Metastatic Breast Carcinoma in the Ovary (tissue), 3 donors: ENCODE data around the gene TOP3B.

- PRO-cap, 3 experiments, result no peak in any of the 3 experiments
Observed at GRCh38 chr22:20889044-20889579, 28.1 kb upstream of the CRKL start.

DNA sequence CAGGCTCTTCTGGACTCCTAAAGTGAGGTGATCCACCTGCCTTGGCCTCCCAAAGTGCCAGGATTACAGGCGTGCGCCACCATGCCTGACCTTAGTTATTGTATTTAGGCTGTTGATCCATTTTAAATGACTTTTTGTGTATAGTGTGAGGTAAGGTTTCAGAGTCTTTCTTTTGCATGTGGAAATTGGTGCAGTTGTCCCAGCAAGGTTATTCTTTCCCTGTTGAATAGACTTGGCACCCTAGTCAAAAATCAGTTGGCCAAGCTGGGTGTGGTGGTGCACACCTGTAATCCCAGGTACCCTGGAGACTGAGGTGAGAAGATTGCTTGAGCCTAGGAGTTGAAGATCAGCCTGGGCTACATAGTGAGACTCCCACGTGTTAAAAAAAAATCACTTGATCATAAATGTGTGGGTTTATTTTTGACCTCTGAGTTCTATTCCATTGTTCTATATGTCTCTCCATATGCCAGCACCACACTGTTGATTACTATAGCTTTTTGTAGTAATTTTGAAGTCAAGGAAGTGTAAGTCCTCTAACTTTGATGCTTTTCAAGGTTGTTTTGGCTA is 23.5 kb upstream of the AIFM3 start:
- PRO-cap, 3 experiments, result no peak in any of the 3 experiments

- PRO-cap, 3 experiments, result no peak in any of the 3 experiments
Observed at GRCh38 chr22:20951080-20951637, 15.9 kb upstream of the AIFM3 start.

DNA sequence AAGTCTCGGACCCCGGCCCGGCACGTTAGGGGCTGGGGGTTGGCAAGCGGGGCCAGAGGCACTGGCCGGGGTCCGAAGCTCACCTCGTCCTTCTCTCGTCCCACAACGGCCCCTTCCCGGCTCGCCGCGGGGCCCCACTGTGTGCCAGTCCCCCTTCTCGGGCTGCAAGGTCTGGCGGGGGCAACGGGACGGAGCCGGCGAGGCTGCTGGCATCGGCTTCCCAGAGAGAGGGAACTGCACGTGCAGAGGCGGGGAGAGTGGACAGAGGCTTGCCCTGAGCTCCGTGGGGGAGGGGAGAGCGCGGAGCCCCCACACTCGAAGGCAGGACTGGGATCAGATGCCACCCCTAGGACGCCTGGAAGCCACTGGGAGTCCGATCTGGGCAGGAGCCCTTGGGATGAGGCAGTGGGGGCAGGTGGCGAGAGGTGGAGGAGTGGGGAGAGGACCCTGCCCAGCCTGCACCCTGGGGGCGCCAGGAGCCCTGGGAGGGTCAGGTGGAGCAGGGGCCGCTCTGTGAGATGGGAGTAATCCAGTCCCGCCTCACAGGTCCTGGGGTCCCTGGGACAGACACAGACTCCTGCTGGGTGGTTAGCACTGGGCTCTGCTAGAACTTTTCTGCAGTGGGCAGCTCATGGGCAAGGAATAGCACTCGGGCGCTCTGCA is 1.6 kb upstream of the AIFM3 start:
- PRO-cap, 3 experiments, result no peak in any of the 3 experiments

DNA sequence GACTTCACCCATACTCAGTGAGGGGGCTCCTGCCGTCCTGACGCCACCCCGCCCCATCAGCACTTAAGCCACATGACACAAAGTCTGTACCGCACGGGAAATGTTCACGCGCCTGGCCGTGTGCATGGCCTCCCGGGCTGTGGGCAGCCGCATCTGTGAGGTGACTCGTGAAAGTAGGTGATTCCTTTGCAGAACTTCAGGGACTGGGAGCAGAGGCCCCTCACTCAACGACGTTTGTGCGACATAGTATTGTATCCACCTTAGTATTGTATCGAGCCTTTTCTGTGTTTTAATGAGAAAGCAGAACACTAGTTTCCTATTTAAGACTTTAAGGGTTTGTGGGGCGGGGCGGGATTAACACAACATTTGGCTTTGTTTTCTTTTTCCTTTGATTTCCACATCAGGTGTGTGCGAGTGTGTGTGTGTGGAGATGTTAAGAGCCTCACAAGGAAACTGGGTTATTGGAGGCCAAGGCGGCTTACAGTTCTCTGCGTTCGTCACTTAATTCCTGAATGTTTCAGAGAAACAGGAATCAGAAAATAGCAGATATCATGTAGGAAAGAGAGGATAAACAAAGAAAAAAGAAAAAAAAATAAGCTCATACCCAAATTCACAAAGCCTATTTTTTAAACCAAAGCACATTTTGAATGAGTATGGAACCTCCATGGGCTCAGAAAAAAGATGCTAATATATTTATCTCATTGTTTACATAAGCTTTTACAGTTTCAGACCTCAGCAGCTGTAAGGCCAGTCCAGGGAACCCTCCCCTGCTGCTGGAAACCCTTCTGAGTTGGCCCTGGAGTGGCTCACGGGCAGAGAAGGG is 18.1 kb upstream of the TMEM191C start:
- PRO-cap, 3 experiments, result no peak in any of the 3 experiments

GRCh38 chr22:21450812-21451623 is 16.2 kb upstream of the TMEM191C start:
- PRO-cap, 3 experiments, result no peak in any of the 3 experiments

- PRO-cap, 3 experiments, result no peak in any of the 3 experiments
Observed at GRCh38 chr22:21455789-21456162, 11.4 kb upstream of the TMEM191C start.

GRCh38 chr22:21651622-21652459 is 9.7 kb downstream of the SDF2L1 start:
- PRO-cap, 3 experiments, result peak in 1 of 3 experiments; most common plus-strand start chr22:21652192 (in 1)

- PRO-cap, 3 experiments, result no peak in any of the 3 experiments
Observed at GRCh38 chr22:21652460-21652963, 10.4 kb downstream of the SDF2L1 start.

DNA sequence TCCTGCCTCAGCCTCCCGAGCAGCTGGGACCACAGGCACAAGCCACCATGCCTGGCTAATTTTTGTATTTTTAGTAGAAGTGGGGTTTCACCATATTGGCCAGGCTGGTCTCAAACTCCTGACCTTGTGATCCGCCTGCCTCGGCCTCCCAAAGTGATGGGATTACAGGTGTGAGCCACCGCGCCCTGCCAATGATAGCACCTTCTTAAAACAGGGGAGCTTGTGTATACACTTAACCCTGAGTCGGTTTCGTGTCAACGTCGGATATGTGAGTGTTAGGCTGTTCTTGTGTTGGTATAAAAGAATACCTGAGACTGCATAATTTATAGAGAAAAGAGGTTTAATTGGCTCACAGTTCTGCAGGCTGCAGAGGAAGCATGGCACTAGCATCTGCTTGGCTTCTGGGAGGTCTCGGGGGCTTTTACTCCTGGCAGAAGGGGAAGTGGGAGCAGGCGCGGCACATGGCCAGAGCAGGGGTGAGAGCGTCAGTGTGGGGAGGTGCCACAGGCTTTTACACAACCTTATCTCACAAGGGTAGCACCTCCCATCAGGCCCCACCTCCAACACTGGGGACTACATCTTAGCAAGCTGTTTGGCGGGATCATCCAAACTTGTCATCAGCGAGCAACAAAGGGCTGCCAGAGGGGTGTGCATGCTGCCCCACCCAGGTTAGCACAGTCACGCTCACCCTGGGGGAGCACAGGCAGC is 18.7 kb upstream of the YPEL1 start:
- PRO-cap, 3 experiments, result no peak in any of the 3 experiments

DNA sequence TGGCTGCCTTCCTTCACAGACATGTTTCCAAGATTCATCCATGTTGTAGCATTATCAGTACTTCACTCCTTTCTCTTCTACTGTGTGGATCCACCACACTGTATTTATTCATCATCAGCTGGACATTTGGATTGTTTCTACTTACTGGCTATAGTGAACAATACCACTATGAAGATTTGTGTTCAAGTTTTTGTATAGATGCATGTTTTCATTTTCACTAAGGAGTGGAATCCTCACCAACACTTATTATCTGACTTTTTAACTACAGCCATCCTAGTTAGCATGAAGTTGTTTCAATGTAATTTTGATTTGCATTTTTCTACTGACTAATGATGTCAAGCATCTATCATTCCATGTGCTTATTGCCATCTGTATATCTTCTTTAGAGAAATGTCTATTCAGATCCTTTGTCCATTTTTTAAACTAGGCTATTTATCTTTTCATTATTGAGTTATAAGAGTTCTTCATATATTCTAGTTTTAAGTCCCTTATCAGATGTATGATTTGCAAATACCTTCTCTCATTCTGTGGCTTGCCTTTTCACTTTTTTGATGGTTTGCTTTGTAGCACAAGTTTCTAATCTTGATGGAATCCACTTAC is 64.3 kb downstream of the MAPK1 start:
- PRO-cap, 3 experiments, result no peak in any of the 3 experiments

DNA sequence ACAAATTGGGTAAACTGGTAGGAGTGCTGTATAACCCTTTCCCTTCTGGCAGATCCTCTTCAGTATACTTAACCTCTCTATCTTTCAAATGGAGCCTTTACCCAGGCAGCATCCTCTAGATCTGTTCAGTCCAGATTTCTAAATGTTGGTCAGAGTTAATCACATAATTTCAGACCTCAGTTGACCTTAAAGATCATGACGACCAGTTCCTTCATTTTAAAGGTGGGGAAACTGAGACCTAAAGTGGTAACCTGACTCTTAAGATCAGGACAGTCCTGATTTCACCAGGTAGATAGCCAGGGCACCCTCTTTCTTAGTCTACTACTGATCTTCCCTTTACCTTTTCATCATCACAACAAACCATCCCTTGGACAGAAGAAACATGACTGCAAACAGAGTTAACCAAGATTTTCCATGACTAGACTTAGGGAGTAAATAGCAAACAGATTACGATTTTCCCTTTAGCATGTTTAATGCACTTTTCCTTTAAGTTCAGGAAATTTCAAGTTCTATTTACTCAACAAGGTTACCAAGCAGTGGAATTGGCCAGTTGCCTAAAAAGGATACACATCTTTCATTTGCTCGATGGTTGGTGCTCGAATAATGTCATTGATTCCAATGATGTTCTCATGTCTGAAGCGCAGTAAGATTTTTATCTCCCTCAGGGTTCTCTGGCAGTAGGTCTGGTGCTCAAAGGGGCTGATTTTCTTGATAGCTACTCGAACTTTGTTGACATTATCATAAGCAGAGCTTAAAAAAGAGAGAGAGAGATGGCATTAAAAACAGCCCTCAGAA is 60.2 kb downstream of the MAPK1 start:
- PRO-cap, 3 experiments, result no peak in any of the 3 experiments

DNA sequence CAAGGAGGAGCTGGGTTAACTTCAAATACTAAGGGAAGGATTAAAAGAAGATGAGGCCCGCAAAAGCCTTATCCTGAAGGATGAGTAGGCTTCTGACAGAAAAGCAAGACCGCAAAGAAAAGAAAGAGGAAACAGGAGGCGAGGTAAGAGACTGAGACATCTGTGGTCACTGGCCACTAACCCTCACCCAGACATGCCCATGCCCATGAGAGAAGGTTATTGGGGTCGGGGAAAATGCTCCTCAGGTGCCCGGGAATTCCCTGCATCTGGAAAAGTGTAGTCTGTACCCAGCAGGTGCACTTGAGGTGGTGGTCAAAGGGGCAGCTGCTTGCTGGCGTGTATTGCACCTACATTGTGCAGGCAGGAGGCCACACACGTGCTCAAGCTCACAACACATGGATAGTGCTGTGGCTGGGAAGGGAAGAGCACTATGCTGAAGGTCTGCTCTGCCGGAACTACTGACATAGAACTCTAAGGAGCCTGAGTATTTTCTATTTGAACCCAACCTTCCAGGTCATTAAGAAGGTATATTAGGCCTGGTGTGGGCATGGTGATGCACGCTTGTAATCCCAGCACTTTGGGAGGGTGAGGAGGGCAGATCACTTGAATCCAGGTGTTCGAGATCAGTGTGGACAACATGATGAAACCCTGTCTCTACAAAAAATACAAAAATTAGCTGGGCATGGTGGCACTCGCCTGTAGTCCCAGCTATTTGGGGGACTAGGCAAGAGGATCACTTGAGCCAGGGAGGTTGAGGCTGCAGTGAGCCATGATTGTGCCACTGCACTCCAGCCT is 50.2 kb downstream of the MAPK1 start:
- PRO-cap, 3 experiments, result no peak in any of the 3 experiments

GRCh38 chr22:21848123-21848964 is 19.1 kb downstream of the MAPK1 start:
- PRO-cap, 3 experiments, result no peak in any of the 3 experiments

GRCh38 chr22:21866153-21867049 is 1.0 kb downstream of the MAPK1 start:
- PRO-cap, 3 experiments, result peak in 1 of 3 experiments; most common plus-strand start chr22:21866846 (in 1)

DNA sequence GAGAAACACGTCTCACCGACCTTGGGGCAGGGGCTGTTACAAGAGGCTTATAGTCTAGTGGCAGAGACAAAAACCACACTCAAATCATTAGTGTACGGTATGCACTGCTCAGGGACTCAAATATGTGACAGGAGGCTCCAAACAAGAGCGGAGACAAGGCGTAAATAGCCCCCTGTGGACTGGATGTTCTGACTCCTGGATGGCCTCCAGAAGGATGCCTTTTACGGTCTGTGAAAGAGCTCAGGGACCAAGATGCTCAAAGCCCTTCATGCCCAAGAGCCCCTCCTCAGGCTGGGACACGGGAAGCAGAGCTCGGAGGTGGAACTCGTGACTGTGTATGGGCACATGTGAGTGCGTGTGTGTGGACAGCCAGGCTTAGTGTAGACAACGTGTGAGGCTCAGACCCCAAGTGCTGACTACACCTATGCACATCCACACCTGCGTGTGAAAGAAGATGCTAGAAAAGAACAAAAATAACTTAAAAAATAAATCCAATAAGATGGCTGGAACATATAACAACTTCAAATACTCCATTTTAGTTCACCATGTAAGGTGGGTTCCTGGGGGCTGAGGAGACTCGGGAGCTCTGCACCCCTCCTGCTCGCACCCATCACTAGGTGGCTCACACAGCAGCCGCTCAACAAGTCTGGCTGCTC is 9.6 kb downstream of the PPM1F start:
- PRO-cap, 3 experiments, result no peak in any of the 3 experiments

- PRO-cap, 3 experiments, result peak in 3 of 3 experiments; most common plus-strand start chr22:21982874 (in 3); most common minus-strand start chr22:21982778 (in 2)
Observed at GRCh38 chr22:21982400-21983044, at the start of gene TOP3B. TSS of gene TOP3B (minus strand) at chr22:21982787.

- PRO-cap, 3 experiments, result peak in 1 of 3 experiments; most common plus-strand start chr22:22037366 (in 1)
Observed at GRCh38 chr22:22037245-22037787, 54.7 kb upstream of the TOP3B start.

- PRO-cap, 3 experiments, result no peak in any of the 3 experiments
Observed at GRCh38 chr22:22161791-22162377, 82.7 kb upstream of the VPREB1 start.

GRCh38 chr22:22286950-22287890 is 42.6 kb downstream of the VPREB1 start:
- PRO-cap, 3 experiments, result no peak in any of the 3 experiments